Bile duct (tissue), 1 donor: ENCODE measurements around the genes TMPRSS11D, UTP3 and COX18.

- PRO-cap, result unidirectional peak, plus-strand start at chr4:67700240
These were observed 1.2 kb downstream of the UBA6 start for GRCh38 chr4:67699530-67700347.

- PRO-cap, result no peak
These were observed at the start of gene TMPRSS11D for GRCh38 chr4:67883755-67884134. Gene TMPRSS11D (minus strand): TSS chr4:67884002.

- PRO-cap, result no peak
These were observed 40.2 kb upstream of the TMPRSS11E start for GRCh38 chr4:68406871-68407687.

DNA sequence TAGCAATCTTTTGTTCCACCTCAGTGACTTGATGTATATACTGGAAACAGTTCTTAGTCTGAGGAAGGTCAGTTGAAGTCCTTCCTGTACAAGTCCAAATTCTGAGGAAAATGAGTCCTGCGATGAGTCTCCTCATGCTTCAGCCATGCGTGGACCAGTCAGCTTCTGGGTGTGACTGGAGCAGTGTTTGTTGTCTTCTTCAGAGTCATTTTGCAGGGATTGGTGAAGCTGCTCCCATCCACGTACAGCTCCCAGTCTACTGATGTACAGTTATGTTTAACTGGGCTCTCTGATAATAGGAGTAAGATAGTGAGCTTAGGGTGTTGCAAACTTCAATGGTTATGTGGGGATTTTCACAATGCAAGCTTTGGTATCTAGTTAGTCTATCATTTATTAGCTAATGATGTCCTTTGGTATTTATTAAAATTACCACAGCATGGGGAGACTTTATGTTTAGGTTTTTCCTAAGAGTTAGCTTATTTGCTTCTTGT is 3.4 kb downstream of the UGT2B17 start:
- PRO-cap, result no peak

GRCh38 chr4:69517986-69518925 is 22.6 kb upstream of the UGT2B4 start:
- PRO-cap, result no peak

GRCh38 chr4:69546140-69546491 is 50.4 kb upstream of the UGT2B4 start:
- PRO-cap, result no peak

DNA sequence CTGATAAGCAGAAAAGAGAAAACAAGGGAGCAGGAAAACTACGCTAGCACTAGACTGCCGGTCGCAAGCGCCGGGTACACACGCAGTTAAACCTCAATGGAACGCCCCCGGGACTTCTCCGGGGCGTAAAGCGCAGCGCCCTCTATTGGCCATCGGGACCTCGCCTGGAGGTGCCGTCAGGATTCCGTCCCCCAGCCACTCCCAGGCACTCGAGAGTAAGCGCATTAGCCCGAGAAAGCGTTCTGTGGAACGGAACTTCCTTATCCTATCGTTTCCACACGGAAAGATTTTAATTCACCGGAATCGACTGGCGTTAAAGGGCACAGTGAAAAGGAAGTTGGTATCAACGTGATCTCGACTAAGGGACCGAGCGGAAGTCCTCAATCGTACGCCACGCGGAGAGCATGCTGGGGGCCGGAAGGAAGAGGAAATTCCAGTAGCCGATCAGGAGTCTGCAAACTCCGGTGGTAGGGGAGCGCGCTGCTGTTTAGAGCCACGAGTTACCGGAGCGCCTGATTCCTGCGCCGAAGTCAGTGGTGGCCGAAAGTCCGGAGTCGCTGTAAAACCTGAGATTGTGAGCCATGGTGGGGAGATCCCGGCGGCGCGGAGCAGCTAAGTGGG is at the start of gene UTP3:
TSS of gene UTP3 (plus strand) at position 436 of the 621 bp plus-strand sequence.
- PRO-cap, result bidirectional peak, plus-strand start at position 457 of the sequence, minus-strand start at position 88 of the sequence

DNA sequence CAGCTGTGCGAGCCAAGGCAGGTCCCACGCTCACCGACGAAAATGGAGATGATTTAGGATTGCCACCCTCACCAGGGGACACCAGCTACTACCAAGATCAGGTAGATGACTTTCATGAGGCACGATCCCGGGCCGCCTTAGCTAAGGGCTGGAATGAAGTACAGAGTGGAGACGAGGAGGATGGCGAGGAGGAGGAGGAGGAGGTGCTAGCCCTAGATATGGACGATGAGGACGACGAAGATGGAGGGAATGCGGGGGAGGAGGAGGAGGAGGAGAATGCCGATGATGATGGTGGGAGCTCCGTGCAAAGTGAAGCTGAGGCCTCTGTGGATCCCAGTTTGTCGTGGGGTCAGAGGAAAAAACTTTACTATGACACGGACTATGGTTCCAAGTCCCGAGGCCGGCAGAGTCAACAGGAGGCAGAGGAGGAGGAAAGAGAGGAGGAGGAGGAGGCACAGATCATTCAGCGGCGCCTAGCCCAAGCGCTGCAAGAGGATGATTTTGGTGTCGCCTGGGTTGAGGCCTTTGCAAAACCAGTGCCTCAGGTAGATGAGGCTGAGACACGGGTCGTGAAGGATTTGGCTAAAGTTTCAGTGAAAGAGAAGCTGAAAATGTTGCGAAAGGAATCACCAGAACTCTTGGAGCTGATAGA is 512 bp downstream of the UTP3 start:
- PRO-cap, result no peak

DNA sequence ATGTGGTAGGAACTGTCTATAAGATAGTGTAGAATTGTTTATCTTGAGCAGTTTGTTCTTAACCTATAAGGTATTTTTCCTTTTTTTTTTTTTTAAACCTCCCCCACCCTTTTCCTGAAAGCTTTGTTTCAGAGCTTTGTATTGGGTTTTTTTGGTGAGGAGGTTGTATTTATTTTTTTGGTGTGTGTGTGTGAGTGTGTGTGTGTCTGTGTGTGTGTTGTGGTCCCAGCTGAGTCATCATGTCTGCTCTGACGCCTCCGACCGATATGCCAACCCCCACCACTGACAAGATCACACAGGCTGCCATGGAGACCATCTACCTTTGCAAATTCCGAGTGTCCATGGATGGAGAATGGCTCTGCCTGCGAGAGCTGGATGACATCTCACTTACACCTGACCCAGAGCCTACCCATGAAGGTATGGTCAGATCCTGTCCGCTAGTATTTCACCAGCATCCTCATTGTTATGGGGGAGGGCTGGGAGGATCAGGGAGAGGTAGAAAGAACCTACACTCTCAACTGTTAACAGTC is 636 bp downstream of the RUFY3 start:
- PRO-cap, result no peak

DNA sequence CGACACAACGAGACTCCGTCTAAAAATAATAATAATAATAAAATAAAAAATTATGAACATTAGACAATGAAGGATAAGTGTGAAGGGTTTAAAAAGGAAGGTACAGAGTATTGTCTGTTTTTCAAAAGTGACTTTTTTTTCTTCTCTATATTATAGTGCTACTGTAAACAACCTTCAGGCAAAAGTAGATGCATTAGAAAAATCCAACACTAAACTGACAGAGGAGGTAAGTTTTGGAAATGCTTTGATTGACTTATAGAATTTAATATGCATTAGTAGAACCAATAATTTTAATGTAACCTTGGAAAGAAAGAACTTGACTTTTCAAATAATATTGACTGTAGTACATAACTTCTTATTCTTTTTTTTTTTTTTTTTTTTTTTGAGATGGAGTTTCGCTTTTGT is 56.5 kb downstream of the RUFY3 start:
- PRO-cap, result no peak

DNA sequence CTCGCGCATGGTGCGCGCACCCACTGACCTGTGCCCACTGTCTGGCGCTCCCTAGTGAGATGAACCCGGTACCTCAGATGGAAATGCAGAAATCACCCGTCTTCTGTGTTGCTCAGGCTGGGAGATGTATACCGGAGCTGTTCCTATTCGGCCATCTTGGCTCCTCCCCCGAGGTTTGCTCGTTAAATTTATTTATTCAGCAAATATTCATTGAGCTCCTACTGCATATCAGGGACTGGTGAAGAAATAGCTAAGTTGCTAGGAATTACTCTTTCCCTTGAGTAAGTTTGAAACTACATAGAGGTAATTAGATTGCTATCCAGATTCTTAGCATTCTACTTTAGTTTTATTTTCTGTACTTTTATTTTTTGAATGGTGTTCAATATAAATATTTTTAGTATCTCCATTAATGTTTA is 66.2 kb downstream of the DCK start:
- PRO-cap, result no peak

GRCh38 chr4:71230187-71230667 is 43.2 kb downstream of the SLC4A4 start:
- PRO-cap, result no peak

- PRO-cap, result no peak
These were observed 269.7 kb downstream of the SLC4A4 start for GRCh38 chr4:71456734-71457133.

GRCh38 chr4:71602650-71603066 is 181.2 kb downstream of the GC start:
- PRO-cap, result unidirectional peak, plus-strand start at chr4:71602758

GRCh38 chr4:73068936-73070022 is at the start of gene COX18:
Gene COX18 (minus strand): TSS chr4:73069716.
- PRO-cap, result bidirectional peak, plus-strand start at chr4:73069465, minus-strand start at chr4:73069458; bidirectional peak, plus-strand start at chr4:73069938, minus-strand start at chr4:73069705

DNA sequence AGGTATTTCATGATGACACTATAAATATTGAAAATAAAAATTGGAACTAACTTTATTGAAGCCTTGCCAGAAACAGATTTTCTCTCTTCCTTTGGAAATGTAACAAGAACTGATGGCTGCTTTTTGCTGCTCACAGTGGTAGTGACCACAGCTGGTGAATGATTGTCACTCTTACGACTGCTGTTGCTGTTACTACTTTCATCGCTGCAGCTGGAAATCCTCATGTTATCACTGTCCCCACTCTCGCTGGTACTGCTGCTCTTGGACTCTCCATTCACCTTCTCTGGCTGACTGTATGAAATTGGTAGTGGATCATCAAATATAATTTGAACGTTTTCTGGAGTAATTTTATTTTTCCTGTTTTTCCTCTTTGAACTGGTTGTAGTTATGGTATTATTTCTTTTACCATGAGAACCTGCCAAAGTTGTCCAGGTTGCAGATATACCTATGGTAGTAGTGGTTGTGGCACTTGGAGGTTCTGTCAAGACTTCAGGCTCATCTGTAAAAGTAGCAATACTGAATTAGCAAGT is 28.6 kb upstream of the COX18 start:
- PRO-cap, result no peak

DNA sequence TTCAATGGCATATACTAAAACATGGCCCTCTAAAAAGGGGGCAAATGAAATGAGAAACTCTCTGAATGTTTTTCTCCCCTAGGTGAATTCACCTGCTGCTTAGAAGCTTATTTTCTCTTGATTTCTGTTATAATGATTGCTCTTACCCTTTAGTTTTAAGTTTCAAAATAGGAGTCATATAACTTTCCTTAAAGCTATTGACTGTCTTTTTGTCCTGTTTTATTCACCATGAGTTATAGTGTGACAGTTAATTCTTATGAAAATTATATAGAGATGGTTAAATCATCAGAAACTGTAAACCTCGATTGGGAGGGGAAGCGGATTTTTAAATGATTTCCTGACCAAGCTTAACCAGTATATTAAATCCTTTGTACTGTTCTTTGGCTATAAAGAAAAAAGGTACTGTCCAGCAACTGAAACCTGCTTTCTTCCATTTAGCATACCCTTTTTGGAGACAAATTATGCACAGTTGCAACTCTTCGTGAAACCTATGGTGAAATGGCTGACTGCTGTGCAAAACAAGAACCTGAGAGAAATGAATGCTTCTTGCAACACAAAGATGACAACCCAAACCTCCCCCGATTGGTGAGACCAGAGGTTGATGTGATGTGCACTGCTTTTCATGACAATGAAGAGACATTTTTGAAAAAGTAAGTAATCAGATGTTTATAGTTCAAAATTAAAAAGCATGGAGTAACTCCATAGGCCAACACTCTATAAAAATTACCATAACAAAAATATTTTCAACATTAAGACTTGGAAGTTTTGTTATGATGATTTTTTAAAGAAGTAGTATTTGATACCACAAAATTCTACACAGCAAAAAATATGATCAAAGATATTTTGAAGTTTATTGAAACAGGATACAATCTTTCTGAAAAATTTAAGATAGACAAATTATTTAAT is 4.3 kb downstream of the ALB start:
- PRO-cap, result no peak

GRCh38 chr4:73411284-73411628 is 7.2 kb downstream of the ALB start:
- PRO-cap, result no peak

DNA sequence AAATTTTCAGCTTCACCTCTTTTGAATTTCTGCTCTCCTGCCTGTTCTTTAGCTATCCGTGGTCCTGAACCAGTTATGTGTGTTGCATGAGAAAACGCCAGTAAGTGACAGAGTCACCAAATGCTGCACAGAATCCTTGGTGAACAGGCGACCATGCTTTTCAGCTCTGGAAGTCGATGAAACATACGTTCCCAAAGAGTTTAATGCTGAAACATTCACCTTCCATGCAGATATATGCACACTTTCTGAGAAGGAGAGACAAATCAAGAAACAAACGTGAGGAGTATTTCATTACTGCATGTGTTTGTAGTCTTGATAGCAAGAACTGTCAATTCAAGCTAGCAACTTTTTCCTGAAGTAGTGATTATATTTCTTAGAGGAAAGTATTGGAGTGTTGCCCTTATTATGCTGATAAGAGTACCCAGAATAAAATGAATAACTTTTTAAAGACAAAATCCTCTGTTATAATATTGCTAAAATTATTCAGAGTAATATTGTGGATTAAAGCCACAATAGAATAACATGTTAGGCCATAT is 14.0 kb downstream of the ALB start:
- PRO-cap, result no peak

- PRO-cap, result no peak
These were observed 15.3 kb upstream of the AFP start for GRCh38 chr4:73420742-73421075.